ENCODE data around the genes STIL and FOXD2.

- RRBS = 2% methylated on average over 24 of the region's 82 CpGs
CAGE:
- cytosol, long polyA plus RNA = no peak
- long polyA plus RNA = no peak
- nucleus, long polyA plus RNA = no peak
Measured at GRCh38 chr1:47225365-47226127, 6.5 kb downstream of the TAL1 start.

DNA sequence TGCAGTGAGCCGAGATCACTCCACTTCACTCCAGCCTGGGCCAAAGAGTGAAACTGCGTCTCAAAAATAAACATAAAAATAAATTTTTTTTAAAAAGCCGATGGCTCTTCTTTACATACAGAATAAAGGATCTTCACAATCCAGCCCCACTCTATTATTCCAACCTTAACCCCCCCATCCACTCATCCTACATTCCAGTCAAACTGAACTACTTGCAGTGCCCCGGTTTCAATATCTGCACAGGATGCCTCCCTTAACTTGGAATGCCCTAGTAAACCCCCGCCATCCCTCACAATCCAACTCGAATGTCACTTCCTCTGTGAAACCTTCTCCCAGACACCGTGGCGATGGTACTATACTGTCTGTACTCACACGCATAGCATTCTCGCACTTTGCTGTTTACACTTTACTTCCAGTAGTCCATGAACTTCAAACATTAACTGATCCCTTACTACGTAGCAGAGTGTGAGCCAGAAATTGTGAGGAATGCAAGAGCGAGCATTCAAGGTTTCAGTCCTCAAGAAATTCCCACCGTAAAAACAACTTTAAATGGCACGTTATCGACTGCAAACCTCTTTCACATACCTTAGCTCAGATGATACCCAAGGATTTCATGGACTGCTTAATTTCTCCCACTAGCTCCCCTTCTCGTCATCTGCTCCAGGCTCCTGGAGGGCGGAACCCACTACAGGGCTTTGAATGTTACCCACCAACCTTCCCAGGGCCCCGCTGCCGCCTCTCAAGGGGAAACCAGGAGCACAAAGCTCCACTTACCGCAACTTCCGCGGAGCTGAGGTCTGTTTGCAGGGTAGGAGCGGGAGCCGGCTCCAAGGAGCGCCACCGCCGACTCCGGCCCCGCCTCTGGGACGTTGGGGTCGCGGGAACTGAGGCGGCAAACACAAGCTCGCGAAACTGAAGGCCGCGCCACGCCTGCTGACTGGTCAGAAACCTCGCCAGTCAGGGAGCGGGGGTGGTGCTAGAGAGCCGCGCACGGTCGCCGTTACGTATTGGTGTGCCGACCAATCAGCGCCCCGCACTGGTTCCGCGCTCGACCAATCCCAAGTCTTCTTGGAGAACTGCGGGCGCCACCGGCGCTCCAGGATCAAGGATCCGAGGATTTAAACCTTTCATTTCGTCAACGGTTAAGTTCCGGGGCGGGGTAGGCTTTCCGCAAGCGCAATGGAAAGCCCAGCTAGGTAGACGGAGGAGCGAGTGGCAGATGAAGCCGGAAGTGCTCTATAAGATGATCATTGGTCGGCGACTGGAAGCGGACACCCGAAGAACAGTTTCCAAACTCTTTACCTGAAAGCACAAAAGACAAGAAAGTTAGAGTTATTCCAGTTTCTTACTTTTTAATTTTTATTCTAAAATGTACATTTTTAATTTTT is at the start of gene STIL:
TSS of gene STIL (minus strand) at position 886 of the 1,388 bp plus-strand sequence.
- RRBS = under 1% methylated on average over 10 of the region's 70 CpGs
CAGE:
- cytosol, long polyA plus RNA = no peak
- long polyA plus RNA = start-site peak on the minus strand centred at position 835 of the sequence, 73 bp wide, 49 and 79 reads in 2 replicates
- nucleus, long polyA plus RNA = start-site peak on the minus strand centred at position 845 of the sequence, 87 bp wide, 153 reads

GRCh38 chr1:47437473-47438474 is at the start of gene FOXD2:
TSS of gene FOXD2 (plus strand) at chr1:47438044.
- RRBS = under 1% methylated on average over 49 of the region's 122 CpGs
CAGE:
- cytosol, long polyA plus RNA = no peak
- long polyA plus RNA = no peak
- nucleus, long polyA plus RNA = no peak

GRCh38 chr1:47701834-47702069 is 263.9 kb downstream of the FOXD2 start:
- RRBS = no CpG with 5 or more reads among the region's 1 CpG
CAGE:
- cytosol, long polyA plus RNA = no peak
- long polyA plus RNA = no peak
- nucleus, long polyA plus RNA = no peak

GRCh38 chr1:47708671-47708882 is 270.7 kb downstream of the FOXD2 start:
- RRBS = 0% methylated on average over 2 of the region's 12 CpGs
CAGE:
- cytosol, long polyA plus RNA = no peak
- long polyA plus RNA = no peak
- nucleus, long polyA plus RNA = no peak

- RRBS = no CpG with 5 or more reads among the region's 16 CpGs
CAGE:
- cytosol, long polyA plus RNA = no peak
- long polyA plus RNA = no peak
- nucleus, long polyA plus RNA = no peak
Measured at GRCh38 chr1:47764824-47765802, 232.1 kb downstream of the TRABD2B start.

DNA sequence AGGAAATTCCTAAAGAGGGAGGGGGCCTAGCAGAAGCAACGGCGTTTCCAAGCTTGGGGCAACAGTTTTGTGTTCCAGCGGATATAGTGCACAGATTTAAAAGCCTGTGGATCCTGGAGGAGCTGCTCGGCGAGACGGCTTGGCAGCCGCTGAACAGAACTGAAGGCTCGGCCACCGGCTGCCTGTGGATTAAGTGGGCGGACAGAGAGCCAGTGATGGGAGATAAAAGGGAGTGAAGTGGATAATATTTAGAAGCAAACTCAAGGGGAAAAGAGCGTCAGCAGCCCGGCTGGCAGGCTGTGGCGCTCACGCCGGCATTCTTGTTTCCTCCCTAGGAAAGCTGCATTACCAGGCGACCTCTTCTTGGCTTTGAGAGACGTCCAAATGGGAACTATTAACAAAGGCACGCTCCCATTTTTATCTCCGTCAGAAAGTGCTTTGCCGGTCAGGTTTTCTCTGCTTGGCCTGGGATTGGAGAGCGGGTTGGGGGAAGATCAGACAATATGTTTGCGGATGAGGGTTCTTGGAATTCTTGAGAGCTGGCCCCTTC is 10.4 kb downstream of the TRABD2B start:
- RRBS = 73% methylated on average over 2 of the region's 22 CpGs
CAGE:
- cytosol, long polyA plus RNA = no peak
- long polyA plus RNA = no peak
- nucleus, long polyA plus RNA = no peak

- RRBS = no CpG with 5 or more reads among the region's 11 CpGs
CAGE:
- cytosol, long polyA plus RNA = no peak
- long polyA plus RNA = no peak
- nucleus, long polyA plus RNA = no peak
Measured at GRCh38 chr1:48470476-48471047, 1.4 kb downstream of the SPATA6 start.

- RRBS = no CpG with 5 or more reads among the region's 3 CpGs
CAGE:
- cytosol, long polyA plus RNA = no peak
- long polyA plus RNA = no peak
- nucleus, long polyA plus RNA = no peak
Measured at GRCh38 chr1:48832295-48832615, 55.6 kb upstream of the BEND5 start.

DNA sequence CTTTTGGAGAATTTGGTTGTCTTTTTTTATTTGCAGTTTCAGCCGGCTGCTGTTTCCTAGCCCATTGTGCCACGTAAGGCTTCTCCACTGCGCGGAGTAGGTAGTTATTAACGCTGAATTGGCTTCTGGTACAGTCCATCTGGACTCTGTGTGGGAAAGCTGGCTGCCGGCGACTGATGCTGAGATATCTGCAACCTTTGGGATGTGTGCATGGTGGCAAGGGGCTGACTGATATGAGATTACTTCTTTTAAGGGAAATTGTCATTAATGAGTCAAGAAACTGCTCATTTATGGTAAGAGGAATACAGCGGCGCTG is 2.7 kb upstream of the ELAVL4 start:
- RRBS = no CpG with 5 or more reads among the region's 9 CpGs
CAGE:
- cytosol, long polyA plus RNA = no peak
- long polyA plus RNA = no peak
- nucleus, long polyA plus RNA = no peak

GRCh38 chr1:50332752-50333397 is 90.4 kb downstream of the DMRTA2 start:
- RRBS = 5% methylated on average over 17 of the region's 57 CpGs
CAGE:
- cytosol, long polyA plus RNA = no peak
- long polyA plus RNA = no peak
- nucleus, long polyA plus RNA = no peak

DNA sequence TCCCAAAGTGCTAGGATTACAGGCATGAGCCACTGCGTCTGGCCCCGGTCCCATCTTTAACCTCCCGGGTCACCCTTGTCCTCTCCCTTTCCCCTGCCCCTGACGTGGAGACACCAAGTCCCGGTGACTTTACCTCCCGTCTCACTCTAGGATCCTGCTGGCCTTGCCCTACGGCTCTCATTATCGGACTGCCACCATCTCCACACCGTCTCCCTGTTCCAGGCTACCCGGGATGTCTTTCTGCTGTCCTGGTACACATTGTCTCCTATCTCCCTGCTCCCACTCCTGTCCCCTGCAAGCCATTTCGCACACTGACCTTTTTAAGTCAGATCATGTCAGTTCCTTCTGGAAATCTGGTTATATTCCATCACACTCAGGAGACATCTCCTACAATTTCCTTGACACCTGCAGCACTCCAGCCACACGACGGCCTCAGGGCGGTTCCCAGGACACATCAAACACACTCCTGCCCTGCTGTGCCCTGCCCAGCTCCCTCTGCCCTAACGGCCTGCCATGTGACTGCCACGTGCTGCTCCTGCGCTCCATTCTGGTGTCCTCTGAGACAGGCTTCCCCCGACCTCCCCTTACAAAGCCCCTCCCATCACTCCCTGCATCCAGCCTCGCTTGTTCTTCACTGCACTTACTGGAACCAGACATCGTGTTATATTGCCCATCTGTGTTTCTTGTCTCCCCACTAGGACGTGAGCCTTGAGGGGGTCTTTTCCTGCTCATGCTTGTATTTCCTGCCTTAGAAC is 32.7 kb downstream of the TTC39A start:
- RRBS = 86% methylated on average over 4 of the region's 21 CpGs
CAGE:
- cytosol, long polyA plus RNA = no peak
- long polyA plus RNA = no peak
- nucleus, long polyA plus RNA = no peak

DNA sequence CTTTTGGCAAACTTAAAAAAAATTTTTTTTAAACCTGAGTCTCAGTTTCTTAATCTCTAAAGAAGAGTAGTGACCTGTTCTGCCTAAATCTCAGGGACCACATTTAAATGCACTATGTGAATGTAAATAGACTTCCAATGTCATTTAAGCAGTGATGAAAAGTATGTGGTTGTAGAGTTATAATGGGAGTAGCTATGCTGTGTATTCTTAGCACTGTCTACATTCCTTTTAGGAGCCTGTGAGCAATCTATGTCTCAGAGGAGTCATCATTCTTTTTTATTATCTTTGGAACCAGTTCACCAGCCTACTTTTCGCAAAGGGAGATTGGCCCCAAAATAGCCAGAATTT is 44.1 kb downstream of the OSBPL9 start:
- RRBS = no CpG with 5 or more reads among the region's 1 CpG
CAGE:
- cytosol, long polyA plus RNA = no peak
- long polyA plus RNA = no peak
- nucleus, long polyA plus RNA = no peak

DNA sequence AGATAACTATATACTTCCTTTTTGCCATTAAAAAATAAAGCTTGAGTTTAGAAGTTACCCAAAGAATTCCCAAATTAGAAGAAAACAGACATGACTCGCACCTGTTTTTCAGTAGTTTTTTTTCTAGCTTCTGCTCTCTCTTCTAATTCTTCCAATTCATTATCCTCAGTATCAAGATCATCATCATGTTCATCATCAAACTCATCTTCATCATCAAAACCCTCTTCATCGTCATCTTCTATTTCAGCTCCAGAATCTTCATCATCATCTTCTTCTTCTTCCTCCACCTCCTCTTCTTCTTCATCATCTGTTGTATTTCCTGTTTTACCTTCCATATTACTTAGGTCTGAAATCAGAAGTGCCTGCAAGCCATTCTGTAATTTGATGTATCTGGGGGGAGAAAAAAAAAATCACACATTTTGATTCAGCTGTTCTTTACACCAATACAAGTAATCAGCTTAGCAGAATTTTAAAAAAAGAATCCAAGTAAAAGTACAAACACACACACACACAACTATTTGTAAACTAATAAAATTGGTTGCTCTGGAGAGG is 38.3 kb downstream of the NRDC start:
- RRBS = no CpG with 5 or more reads among the region's 2 CpGs
CAGE:
- cytosol, long polyA plus RNA = no peak
- long polyA plus RNA = no peak
- nucleus, long polyA plus RNA = no peak

- RRBS = no CpG with 5 or more reads among the region's 3 CpGs
CAGE:
- cytosol, long polyA plus RNA = no peak
- long polyA plus RNA = no peak
- nucleus, long polyA plus RNA = no peak
Measured at GRCh38 chr1:52054818-52054940, 312 bp downstream of the TXNDC12 start.

GRCh38 chr1:52368310-52368714 is 2.3 kb upstream of the CC2D1B start:
- RRBS = under 1% methylated on average over 6 of the region's 36 CpGs
CAGE:
- cytosol, long polyA plus RNA = no peak
- long polyA plus RNA = no peak
- nucleus, long polyA plus RNA = no peak

DNA sequence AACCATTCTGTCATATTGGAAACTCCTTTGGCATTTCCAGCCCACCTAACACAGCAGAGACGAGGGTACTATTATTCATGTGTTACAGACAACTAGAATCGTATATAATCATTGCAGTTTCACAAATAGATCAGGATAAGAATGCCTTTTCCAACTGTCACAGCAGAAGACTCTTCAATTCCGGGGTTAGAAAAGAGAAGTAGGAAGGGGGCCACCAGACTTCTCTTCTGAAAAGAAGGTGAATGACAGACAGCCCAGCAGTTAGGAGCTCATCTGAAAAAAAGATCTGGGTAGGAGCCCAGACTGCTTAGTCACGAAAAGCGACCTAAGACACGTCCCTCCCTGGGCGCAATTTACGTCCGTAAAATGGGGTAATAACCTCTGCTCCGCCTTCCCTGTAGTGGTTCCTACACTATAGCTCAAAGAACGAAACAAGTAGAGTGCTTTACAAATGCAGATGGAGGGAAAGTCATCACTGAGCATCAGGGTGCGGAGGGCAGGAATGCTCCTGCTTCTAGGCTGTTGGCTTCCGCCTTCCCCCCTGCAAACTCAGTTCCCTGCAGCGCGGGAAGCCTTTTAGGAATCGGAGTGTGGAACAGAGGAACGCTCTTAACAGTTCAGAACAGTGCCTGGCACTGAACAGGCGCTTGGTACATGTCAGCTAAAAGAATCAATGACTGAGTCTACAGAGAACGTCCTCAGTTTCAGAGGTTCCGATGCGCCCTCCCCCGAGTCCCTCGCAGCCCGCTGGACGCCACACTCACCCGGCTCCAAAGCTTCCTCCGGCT is 547 bp downstream of the ORC1 start:
- RRBS = 2% methylated on average over 1 of the region's 27 CpGs
CAGE:
- cytosol, long polyA plus RNA = no peak
- long polyA plus RNA = no peak
- nucleus, long polyA plus RNA = no peak

GRCh38 chr1:52556708-52557350 is 3.9 kb upstream of the TUT4 start:
- RRBS = no CpG with 5 or more reads among the region's 4 CpGs
CAGE:
- cytosol, long polyA plus RNA = no peak
- long polyA plus RNA = no peak
- nucleus, long polyA plus RNA = no peak

GRCh38 chr1:52651942-52652492 is 19.0 kb downstream of the SHISAL2A start:
- RRBS = no CpG with 5 or more reads among the region's 2 CpGs
CAGE:
- cytosol, long polyA plus RNA = no peak
- long polyA plus RNA = no peak
- nucleus, long polyA plus RNA = no peak

DNA sequence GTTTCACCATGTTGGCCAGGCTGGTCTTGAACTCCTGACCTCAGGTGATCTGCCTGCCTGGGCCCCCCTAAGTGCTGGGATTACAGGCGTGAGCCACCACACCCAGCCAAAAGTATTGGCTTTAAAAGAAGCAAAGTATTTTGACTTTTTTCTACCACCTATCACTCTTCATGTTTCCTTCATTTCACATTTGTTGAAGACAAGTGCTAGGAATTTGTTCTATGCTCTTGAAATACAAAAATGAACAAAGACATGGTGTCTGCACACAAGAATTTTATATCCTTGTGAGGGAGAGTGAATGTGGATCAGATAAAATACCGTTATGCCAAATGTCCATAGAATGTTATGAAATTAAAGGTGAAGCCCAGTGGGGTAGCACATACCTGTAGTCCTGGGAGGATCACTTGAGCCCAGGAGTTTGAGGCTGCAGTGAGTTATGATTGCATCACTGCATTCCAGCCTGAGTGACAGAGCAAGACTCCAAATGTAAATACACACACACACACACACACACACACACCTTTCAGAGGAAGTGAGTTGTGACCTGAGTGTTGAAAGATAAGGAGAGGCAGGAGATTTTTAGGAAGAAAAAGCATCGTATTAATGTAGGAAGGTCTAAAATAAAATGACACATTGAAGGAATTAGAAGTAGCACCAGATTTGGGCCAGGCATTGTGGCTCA is 28.2 kb upstream of the ZYG11A start:
- RRBS = no CpG with 5 or more reads among the region's 3 CpGs
CAGE:
- cytosol, long polyA plus RNA = no peak
- long polyA plus RNA = no peak
- nucleus, long polyA plus RNA = no peak